ENCODE measurements around the genes DENND4A and MEGF11.

- RRBS, 2 experiments = no CpG with 5 or more reads among the region's 8 CpGs
These were observed 13.2 kb upstream of the PARP16 start for GRCh38 chr15:65299870-65300284.

DNA sequence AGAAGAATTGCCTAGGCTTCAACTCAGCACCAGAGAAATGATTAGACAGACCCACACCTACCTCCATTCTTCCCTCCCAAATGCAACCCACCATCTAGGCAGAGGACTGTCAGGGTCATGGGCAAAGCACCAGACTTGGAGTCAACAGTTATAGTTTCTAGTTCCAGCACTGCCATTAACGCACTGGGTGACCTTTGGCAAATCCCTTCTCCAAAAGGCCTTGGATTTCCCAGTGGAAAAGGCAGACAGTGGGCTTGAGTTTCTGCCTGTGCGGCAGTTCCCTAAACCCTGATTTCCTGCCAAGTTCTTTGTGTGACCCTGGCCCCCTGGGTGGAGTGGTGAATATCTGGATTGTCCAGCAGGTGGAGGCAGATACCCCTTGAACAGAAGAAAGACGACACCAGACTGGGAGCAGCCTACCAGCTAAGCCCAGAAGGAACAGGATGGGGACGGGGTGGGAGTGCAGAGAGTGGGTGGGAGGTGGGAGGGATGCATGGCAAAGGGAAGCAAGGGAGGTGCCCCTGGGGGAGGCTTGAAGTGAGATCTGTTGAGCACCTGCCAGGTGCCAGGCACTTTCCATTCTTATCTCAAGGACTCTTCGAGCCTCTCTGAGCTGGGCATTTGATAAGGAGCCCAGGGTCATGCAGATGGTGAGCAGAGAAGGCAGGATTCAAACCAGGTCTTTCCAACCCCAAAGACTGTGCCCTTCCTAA, 21.5 kb downstream of the IGDCC4 start:
- RRBS, 2 experiments = no CpG with 5 or more reads among the region's 5 CpGs

DNA sequence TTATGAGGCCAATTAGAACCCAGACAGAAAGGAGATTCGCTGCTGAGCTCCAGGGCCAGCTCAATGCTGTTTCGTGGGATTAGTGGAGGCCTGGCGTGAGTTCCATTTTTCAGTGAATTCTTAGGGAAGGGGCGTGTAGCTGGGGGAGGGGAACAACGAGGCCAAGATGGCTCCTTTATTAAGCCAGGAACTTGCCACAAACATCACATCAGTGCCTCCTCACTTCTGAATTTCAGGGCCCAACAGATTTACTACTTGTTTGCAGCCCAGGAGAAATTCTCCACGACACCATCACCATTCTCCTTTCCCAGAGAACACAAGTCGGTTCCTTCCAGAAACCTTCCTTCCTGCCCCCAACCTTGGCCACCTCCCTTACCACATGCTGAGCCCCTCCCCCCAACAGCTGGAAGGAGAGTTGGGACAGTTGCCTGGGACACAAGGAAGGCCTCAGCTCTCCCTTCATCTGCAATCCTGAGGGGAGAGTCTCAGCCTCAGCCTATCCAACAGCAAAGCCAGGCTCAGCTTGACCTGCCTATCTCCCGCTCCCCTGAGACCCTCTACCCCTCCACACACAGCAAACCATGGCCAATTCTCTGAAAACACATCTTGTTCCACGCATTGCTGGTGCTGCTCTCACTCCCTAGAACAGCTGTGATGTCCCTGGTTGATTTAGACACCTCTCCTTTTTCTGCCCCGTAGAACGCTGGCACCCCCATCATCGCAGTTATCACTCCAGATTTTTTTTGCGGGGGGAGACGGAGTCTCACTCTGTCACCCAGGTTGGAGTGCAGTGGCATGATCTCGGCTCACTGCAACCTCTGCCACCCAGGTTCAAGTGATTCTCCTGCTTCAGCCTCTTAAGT, 5.7 kb downstream of the IGDCC4 start:
- RRBS, 2 experiments = no CpG with 5 or more reads among the region's 15 CpGs

DNA sequence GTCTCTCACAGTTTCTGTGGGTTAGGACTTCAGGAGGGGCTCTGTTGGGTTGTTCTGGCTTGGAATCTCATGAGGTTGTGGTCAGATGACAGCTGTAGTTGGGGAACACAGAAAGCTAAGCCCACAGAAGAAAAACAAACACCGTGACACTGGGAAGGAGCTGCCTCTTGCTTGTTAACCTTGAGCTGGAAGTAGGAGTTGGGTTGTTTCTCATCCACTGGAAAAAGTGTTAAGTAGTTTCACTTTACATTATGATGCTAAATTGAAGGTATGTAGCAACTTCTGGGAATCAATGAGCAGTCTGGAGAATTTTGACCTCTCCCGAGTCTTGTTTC, 20.4 kb downstream of the HACD3 start:
- RRBS, 2 experiments = no CpG with 5 or more reads among the region's 2 CpGs

DNA sequence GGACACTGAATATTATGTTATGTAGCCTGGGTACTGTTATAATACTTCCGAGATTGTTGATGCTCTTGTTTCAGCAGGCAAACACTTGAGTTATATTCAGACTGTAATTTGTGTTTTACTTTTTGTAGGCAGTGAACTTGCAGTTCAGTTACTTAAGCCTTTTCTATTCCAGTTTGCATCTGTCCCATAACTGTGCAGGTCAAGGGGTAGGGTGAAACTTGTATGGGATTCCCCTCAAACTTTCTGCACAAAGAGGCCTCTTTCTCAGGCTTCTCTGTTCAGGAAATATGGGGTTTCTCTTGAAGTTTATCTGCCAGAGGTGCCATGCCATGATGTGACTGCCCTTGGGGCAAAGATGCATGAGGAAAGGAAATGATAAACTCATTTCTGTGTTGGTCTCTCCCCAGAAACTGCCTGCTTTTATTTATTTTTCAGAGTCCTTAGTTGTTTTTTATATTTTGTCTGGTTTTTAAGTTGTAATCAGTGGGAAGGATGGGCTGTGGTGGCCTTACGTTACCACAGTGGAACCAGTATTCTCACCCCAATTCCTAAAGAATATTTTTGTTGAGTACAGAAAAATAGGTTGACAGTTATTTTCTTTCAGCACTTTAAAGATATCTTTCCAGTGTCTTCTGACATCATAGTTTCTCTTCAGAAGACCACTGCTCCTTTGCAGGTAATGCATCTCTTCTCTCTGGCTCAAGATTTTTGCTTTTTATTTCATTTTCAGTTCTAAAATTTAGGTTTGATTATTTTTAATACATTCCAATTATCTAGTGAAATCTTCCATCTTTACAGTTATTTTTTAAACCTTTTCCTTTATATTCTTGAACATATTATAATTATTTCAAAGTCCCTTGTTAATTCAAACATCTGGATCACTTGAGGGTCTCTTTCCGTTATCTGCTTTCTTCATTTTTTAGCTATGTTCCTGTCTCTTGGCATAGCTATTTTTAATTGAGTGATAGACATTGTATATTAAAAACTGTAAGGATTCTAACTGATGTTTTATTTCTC, 67.0 kb downstream of the SLC24A1 start:
- RRBS, 2 experiments = no CpG with 5 or more reads among the region's 3 CpGs

GRCh38 chr15:65791955-65793132, at the start of gene DENND4A:
Gene DENND4A (minus strand): TSS chr15:65792293.
- RRBS, 2 experiments = 1% methylated on average over 31 of the region's 87 CpGs

DNA sequence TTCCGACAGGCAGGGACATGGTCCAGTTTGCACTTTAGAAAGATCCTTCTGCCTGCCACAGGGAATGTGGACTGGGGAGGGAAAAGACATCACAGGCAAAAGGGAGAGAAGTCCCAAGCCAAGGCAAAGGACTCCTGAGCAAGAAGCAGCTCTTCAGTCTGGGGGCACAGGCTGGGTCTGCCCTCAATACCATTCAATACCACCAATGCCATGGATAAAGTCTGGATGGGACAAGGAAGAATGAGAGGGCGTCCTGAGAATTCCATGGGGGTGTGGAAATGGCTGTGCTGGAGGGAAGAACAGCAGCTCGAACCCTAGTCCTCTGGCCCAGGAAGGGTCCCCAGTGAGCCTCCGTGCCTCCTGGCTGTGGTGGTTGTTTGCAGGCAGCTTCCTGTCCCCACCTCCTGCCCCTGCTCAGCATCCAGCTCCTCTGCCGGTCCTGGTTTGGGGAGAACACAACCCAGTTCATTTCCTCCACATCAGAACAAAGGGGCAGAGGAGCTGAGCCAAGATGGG, 17.1 kb downstream of the MEGF11 start:
- RRBS, 2 experiments = 33 to 60% methylated on average over 1 of the region's 5 CpGs

- RRBS, 2 experiments = 2 to 3% methylated on average over 16 of the region's 49 CpGs
These were observed at the start of gene MEGF11 for GRCh38 chr15:66253551-66254067. Gene MEGF11 (minus strand): TSS chr15:66253750.

DNA sequence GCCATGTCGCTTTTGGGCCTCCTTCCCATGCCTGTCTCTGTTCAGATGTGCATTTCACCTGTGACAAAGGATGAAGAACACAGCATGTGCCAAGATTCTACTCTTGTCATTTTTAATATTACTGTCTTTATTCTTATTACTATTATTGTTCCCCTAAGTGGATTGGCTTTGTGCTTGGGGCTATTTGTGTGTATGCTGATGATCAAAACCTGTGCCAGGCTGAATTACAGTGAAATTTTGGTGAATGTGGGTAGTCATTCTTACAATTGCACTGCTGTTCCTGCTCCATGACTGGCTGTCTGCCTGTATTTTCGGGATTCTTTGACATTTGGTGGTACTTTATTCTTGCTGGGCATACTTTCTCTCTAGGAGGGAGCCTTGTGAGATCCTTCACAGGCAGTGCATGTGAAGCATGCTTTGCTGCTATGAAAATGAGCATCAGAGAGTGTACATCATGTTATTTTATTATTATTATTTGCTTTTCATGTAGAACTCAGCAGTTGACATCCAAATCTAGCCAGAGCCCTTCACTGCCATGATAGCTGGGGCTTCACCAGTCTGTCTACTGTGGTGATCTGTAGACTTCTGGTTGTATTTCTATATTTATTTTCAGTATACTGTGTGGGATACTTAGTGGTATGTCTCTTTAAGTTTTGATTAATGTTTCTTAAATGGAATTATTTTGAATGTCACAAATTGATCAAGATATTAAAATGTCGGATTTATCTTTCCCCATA, 6.7 kb downstream of the SNAPC5 start:
- RRBS, 2 experiments = no CpG with 5 or more reads among the region's 3 CpGs

DNA sequence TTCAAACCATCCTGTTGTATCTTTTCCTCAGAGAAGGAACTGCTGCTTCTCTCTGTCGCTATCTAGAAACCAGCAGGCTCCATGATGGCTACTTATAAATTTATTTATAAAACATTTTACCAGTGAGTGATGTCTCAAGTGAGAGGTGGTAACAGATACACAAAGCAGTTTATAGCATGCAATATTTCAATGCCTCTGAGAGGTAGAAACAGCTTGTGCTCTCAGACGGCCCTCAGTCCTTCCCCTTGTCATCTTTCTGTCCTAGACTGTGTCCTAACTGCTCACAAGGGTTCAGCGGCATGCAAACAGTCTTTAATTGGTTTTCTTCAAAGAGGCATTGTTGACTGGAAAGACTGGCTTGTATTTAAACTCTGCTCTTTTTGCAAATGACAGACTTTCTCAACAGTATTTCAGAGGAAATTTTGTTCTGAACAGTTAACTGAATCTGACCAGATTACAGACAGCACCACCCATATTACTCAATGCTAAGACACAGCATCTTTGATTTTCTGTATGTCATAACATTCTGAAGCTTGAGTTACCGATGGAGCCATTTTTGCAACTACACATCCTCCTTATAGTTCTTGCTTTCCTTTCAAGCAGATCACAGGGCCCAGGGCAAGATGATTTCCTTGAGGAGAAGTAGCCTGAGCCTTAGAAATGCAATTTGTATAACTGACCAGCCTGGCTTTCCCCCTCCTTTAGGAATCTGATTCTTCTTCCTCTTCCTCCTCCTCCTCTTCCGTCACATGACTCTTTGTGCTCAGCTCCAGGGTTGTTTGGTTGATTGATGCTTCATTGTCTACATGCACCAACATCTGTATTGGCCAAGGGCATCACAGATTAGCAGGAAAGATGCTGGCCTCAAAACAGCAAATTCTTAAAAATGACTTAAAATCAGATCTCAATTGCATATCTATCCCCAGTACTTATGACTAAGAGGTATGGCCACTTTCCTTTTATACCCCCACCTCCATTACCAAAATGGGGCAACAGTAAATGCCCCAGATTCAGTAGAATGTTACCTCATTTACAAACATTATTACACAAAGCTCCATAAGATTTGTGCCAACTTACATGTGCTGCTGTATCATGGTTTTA, 3.5 kb downstream of the SNAPC5 start:
- RRBS, 2 experiments = no CpG with 5 or more reads among the region's 5 CpGs

GRCh38 chr15:66617209-66618068, 51.6 kb upstream of the LCTL start:
- RRBS, 2 experiments = no CpG with 5 or more reads among the region's 15 CpGs

- RRBS, 2 experiments = no CpG with 5 or more reads among the region's 6 CpGs
These were observed 51.6 kb upstream of the SMAD6 start for GRCh38 chr15:66650284-66650950.

GRCh38 chr15:66662313-66662909, 39.6 kb upstream of the SMAD6 start:
- RRBS, 2 experiments = no CpG with 5 or more reads among the region's 6 CpGs

DNA sequence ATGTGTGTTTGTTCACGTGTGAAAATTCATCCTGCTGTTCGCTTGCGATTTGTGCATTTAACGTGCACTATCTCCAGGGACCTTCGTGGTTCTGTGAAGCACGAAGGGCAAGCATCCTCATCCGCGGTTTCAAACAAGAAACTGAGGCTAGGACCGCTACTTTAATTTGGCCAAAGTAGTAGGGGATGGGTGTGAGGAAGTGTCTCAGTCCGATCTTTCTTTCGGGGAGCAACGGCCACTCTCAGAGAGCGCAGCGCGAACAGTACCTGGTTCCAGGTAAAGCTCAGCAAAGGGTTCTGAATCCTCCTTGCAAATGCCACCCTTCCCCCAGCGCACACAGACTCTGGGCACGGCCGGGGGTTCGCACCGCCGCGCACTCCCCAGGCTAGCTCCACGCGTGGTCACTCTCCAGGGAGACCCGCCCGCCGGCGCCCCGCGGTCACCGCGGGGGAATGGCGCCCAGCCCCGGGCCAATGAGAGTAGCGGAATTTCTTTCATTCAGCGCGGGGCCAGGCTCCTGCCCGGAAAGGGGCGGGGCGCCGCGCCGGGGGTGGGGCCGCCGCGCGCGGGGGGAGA, 1.4 kb upstream of the SMAD6 start:
- RRBS, 2 experiments = under 1% methylated on average over 27 of the region's 48 CpGs

GRCh38 chr15:66770192-66770908, 68.3 kb downstream of the SMAD6 start:
- RRBS, 2 experiments = no CpG with 5 or more reads among the region's 8 CpGs

- RRBS, 2 experiments = no CpG with 5 or more reads among the region's 11 CpGs
These were observed 71.0 kb downstream of the SMAD6 start for GRCh38 chr15:66773065-66773448.

DNA sequence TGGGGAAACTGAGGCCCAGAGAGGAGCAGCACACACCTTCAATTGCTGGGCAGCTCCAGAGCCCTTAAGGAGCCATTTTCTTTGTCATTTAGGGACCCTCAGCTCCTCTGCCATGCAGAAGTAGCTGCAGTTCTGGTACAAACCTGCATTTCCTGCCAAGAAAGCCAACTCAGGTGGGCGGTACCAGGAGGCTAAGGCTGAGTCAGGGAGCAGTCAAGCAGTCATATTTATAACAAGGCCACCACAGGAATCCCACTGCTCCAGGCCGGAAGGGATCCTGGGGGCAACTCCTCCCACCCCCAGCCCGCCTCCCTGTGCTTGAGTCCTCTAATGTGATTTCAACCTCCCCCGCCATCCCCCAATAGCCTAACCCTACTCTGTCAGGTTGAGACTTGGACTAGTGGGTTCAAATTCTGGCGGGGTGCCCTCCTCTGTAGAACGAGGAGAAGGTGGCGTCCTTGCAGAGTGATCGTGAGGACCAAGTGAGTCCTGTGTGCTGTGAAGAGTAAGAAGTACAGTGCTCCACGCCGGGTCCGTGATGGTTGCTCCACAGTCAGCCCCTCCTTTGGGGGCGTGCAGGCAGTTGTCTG, 78.1 kb downstream of the SMAD6 start:
- RRBS, 2 experiments = no CpG with 5 or more reads among the region's 12 CpGs

GRCh38 chr15:66783943-66784142, 81.8 kb downstream of the SMAD6 start:
- RRBS, 2 experiments = no CpG with 5 or more reads among the region's 4 CpGs

GRCh38 chr15:66850548-66850895, 148.5 kb downstream of the SMAD6 start:
- RRBS, 2 experiments = no CpG with 5 or more reads among the region's 5 CpGs

- RRBS, 2 experiments = no CpG with 5 or more reads among the region's 1 CpG
These were observed 72.5 kb upstream of the SMAD3 start for GRCh38 chr15:66993040-66993242.

Measured in LNCaP clone FGC (cell line).